ENCODE results near the gene EFCAB13.

DNA sequence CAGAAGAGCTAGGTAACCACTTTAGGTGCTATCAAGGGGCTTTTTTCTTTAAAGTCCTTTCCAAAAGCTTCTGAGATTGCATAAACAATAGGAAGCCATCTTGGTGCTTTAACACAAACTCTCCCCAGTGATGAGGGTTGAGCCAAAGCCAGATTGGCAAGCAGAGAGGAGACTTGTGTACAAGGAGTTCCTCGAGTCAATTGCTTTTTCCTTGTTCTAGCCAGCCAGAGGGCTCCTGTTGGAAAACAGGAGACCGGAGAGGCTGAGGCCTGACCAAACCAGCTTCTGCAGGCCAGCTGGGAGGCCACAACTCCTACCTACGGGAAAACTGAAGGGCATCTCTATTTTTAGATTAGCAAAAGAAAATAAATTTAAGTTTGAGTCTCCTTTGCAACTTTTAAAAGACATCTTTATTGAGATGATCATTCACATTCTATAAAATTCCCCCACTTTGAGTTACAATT lies 46.5 kb downstream of the MAPT start:
- PRO-cap = no peak

- PRO-cap = no peak
Measured at GRCh38 chr17:46020002-46020462, 21.0 kb downstream of the STH start.

DNA sequence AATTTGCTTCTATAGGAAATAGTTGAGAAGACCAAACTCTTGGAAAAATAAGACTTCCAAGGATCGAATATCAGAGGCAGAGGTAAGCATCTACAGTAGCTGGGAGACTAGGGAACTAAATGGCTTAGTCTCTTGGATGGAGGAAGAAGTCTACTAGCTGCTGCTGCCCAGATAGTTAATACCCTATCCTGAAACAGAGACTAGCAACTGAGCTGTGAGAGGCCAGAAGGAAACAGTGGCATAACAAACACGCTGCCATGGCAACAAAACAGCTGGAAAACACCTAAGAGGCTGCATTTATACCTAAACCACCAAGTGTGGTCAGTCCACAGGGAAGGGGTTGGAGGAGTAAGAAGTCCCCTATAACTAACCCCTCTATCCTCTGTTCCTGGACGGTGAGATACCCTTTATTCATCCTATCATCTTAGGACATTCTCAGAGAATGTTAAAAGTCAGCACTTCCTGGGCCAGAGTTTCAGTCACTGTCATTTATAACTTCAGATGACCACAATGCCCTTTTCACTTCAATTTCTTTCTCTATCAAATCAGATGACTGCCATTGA lies 36.0 kb downstream of the STH start:
- PRO-cap = no peak

DNA sequence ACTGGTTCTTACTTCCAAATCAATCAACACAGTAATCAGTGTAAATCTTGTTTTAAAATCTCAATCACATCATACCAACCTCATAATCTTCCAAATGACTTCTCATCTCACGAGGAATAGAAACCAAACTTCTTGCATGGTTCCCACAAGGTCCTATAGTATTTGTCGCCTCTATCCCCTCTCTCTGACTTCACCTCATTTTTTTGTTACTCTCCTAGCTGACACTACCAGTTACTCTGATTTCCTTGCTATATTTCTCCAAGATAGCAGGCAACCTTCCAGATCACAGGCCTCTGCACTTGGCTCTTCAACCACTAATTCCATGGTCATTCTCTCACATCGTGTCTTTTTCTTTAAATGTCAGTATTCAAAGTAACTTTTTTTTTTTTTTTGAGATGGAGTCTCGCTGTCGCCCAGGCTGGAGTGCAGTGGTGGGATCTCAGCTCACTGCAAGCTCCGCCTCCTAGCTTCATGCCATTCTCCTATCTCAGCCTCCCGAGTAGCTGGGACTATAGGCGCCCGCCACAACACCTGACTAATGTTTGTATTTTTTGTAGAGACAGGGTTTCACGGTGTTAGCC lies 55.5 kb downstream of the STH start:
- PRO-cap = no peak

GRCh38 chr17:46098265-46098861 lies 94.9 kb downstream of the KANSL1 start:
- PRO-cap = no peak

DNA sequence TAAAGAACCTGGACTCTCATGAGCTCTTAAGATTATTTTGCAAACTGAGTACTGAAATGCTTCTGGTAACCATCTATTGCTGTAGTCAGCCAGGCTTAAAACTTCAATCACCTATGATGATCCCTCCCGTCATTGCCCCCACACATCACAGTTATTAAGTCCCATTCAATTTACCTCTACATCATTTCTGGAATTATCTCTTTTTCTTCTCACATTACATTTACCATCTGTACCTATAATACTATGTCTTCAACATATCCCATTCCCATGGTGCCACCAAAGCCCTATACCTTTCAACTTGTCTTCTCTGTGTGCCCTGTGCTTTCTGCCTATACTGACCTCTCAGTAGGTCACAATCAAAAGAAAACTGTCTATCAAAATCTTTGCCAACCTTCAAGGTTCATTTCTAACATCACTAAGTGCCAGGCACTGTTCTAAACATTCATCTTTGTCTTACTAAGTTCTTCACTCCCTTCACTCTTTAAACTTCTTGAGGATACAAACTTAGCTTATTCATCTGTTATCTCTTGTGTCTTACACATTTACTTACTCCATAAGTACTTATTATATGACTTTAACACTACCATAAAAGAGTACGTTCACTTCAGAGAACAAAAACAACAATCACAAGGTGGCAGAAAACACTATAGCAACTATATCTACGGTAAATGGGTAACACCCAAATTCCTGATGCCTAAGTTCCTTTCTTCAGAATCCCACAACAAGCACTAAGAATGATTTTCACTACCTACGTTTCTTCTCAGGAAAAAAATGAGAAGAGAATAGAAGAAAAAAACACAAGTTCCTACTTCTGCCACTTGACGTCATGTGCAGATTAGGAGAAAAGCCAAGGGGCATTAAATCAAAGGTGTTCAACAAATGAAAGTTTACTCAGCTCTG lies 29.4 kb downstream of the KANSL1 start:
- PRO-cap = no peak

DNA sequence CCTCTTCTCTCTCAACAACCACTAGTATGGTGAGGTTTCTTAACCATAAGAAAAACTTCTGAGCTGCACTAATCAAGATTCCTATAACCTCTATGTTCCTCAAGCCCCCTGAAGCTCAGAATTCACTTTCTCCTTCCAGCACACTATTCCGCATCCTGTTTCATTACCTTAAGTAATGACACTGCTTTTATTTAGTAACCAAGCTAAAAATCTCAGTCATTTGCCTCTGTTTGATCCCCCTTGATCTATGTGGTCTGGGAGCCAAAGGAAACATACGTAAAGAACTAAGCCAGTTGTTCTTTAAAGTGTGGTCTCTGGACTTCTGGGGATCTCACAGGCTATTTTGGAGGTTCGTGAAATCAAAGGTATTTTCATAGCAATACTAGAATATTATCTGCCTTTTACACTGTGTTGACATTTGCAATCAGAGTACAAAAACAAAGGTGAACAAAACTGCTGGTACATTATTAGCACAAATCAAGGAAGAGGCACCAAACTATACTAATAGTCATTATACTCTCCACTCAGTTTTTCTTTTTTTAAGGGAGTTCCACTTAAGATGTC lies 19.9 kb downstream of the KANSL1 start:
- PRO-cap = no peak

GRCh38 chr17:46548788-46549411 lies 30.6 kb downstream of the ARL17A start:
- PRO-cap = no peak

DNA sequence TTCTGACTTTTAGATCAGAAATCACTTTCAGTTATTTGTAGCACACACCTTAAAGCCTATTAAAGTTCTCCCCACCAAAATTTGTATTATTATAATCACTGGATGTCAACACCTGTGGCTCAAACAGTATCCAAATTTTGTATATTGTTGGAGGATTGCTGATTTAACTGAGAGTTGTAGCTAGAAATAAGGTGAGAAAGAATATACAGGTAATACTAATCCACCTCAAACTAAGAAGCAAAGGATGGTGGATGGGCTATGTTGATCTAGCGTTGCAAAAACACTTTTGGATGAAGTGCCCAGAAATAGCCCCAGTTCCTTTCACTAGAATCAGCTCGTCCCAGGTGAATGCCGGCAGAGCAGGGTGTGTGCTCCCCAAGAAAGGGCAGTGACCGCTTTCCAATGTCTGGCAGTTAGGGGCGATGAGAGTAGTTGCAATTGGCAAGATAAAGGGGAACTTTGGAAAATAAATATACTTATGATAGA lies 75.3 kb downstream of the NSF start:
- PRO-cap = no peak

DNA sequence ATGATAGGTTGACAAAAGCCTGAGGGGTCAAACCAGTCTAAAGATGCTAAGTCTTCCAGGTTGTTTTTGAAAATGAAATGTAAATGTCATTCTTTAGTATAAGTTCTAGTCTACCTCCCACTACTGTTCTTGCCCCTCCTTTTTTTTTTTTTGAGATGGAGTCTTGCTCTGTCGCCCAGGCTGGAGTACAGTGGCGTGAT lies 102.5 kb downstream of the WNT3 start:
- PRO-cap = no peak

GRCh38 chr17:46943405-46943869 lies 20.5 kb downstream of the GOSR2 start:
- PRO-cap = no peak

- PRO-cap = no peak
Measured at GRCh38 chr17:47066671-47067142, 87.7 kb upstream of the RPRML start.

DNA sequence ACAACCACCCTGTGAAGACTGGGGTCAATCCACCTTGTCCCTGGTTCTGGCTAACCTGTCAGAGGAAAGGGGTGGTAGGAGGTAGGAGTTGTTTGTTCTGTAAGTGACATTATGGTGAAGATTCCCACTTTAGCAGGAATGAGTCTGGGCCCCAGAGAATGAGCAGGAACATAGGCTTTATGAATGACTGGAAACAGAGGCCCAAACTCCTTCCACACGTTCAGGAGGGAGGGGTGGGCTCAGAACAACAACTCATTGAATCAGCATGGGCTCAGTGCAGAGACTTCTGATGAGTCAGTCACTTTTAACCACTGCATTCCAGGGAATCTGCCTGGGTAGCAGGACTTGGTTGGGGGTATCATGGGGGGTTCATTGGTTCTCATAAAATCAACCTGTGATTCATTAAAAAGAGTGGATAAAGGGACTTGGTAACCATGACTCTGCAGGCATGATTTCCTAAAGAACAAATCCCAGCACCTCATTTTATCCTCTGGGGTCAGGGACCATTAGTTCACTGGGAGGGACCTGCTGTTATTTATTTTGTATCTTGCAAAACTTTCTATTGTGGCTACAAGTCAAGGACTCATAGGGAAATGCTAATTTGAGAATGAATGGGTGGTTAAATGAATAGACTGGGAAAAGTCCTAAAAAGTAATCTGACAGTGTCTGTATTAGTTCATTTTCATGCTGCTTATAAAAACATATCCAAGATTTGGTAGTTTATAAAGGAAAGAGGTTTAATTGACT lies 13.7 kb downstream of the ITGB3 start:
- PRO-cap = no peak

DNA sequence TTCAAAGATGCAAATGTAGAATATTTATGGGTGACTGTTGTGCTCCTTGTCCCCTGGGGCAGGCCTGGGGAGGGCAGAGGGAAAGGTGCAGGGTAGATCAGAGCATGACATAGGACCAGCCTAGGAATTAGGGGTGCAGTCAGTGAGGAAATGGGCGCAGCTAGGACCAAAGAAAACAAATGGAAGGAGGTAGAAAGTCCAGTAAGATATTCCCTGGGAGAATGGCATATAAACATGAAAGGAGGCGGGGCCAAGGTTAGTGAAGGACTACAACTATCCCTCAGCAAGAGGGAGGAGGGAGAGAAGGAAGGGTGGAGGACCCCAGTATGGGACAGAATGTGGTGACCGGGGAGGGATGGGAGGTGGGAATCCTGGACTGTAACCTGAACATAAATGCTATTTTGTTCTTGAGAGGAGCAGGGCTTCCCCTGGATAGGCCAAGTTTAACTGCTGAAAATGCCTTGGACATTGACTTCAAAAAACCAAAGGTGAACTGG lies 22.8 kb downstream of the ITGB3 start:
- PRO-cap = no peak

DNA sequence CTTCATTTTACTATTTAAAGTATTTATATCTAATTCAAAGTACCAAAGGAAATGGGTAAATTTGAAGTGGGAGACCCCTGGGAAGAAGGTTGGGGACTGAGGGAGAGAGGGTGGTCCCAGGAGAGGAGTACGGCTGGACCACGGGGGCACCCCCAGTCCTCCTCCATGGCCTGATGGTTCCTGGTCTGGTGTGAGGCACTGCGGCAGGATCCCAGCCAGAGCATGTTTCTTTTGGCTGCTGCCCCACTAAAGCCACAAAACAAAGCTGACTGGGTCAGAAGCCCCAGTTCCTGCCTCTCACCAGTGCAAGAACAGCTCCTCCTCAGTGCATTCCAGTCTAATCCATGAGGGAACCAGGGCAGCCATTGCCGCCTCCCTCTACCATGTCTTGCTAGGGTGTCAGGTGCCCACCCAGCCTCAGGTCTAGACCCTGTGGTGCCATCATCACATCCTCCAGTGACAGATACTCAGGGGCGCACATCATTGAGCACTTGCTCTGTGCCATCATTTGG lies 29.5 kb upstream of the EFCAB13 start:
- PRO-cap = no peak

- PRO-cap = no peak
Measured at GRCh38 chr17:47316299-47316819, 7.4 kb upstream of the EFCAB13 start.

DNA sequence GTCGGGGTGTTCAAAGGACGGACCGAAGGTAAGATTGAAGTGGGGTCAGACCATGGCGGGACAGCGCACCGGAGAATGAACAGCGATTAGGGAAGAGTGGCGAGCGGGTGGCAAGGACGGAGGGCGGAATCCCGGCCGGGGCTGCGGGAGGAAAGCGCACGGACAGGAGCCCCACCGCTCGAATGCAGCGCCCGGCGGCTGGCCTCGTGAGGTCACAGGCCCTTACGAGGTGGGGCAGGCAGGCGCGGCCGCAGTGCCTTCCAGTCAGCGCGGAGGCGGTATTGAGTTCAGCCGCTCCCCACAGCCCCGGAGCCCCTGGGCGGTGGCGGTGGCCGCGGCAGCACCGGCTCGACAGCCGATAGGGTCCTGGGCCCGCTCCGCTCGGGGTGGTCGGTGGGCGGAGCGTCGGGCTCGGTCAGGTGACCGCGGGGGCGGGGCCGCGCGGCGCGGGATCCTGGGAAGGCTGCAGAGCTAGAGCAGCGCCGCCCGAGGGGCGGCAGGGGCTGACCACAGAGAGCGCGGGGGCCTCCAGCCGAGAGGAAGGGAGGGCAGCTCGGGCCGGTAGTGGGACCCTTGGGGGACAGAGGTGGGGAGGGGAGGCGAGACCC lies at the start of gene EFCAB13:
EFCAB13 (plus strand) TSS at position 442 of the 608 bp plus-strand sequence.
- PRO-cap = bidirectional peak, plus-strand start at position 479 of the sequence, minus-strand start at position 184 of the sequence

GRCh38 chr17:47502311-47502961 lies 28.5 kb upstream of the NPEPPS start:
- PRO-cap = no peak

DNA sequence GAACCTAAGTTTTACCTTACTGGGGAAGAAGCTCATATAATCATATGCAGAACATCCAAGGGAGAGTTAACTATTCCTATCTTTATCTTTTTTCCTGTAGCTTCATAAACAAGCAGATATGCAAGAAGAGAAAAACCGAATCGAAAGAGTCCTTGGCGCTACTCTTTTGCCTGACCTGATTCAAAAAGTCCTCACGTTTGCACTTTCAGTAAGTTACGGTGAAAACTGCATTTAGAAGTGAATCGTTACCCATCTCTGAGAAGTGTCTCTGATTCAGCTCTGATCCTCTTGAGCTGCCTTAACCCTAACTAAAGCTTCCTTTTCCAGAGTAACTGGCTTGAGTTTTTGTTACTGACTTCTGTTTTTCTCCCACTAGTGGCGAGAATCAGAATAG lies 31.5 kb upstream of the KPNB1 start:
- PRO-cap = no peak

GRCh38 chr17:47658260-47658792 lies 8.6 kb downstream of the KPNB1 start:
- PRO-cap = no peak